ENCODE measurements around the gene ZMYND19.

DNA sequence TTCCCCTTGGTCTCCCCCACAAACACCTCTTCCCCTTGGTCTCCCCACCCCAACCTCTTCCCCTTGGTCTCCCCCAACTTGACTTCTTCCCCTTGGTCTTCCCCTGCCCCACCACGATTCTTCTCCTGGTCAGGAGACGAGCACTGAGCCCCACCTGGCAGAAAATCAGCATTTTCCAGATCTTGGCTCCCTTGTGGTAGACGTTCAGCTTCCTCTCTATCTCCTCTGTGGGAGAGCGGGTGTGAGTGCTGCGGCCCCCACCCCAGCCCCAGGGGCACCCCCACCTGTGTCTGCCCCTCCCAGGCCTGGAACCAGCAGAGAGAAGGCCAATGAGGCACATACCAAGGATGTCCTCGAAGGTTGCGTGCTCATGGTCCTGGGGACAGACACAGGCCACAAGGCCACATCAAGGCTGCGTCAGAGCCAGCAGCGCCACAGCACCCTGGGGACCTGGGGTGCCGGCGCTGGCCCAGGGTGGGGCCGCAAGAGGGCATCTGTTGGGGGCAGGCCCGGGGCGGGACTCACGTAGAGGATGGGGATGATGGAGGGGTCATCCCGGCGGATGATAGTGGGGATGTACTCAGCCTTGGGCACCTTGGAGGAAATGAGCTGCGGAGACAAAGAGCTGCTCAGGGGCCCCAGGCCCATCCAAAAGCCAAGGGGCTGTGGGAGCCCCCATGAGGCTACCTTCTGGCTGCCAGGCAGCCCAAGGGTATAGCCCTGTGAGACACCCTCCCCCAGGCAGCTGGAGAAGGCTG is 6.7 kb downstream of the NSMF start:
- PRO-cap, 2 experiments = no peak in any of the 2 experiments

DNA sequence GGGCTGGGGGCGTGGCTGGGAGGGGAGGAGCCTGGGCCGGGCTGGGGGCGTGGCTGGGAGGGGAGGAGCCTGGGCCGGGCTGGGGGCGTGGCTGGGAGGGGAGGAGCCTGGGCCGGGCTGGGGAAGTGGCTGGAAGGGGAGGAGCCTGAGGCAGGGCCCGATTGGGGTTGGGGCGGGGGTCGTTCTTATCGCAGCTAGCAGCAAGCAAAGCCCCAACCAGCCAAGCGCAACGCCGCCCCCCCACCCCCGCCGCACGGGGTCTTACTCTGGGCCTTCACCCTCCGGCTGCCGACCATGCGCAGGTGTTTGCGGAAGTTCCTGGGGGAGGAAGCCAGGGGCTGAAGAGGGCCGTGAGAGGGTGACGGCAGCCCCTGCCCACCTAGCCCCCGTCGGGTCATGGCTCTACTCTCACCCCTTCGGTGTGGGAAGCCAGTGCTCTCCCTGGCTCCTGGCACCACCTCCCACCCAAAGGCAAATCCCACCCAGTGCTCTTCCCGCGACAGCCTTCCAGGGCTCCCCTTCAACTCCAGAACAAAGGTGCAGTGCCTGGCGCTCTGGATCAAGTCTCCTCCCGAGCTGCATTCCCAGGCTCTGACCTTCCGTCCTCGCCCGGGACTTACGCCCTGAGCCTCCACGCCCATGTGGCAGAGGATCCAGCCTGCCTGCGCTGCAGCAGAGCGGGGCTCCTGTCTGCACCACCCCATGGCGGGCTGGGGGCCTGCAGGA is 4.8 kb downstream of the NSMF start:
- PRO-cap, 2 experiments = peak in 2 of 2 experiments; most common plus-strand start position 148 of the sequence (in 1); most common minus-strand start position 533 of the sequence (in 1)

DNA sequence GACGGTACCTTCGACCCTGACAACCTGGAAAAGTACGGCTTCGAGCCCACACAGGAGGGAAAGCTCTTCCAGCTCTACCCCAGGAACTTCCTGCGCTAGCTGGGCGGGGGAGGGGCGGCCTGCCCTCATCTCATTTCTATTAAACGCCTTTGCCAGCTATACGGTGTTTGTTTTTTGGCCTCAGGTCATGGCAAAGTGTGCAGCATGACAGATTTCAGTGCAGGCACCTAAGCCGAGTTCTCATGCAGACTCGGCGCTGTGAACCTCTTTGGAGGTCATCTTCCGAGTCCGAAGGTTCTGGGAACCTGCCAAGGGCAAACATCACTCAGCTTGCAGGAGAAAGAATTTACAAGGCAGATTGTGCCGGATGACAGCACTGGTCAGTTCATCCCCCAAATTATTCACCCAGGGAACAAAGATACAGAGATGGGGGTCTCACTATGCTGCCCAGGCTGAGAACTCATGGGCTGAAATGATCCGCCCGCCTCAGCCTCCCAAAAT is 768 bp downstream of the MRPL41 start:
- PRO-cap, 2 experiments = no peak in any of the 2 experiments

- PRO-cap, 2 experiments = no peak in any of the 2 experiments
Observed at GRCh38 chr9:137574243-137575431, 4.1 kb downstream of the DPH7 start.

DNA sequence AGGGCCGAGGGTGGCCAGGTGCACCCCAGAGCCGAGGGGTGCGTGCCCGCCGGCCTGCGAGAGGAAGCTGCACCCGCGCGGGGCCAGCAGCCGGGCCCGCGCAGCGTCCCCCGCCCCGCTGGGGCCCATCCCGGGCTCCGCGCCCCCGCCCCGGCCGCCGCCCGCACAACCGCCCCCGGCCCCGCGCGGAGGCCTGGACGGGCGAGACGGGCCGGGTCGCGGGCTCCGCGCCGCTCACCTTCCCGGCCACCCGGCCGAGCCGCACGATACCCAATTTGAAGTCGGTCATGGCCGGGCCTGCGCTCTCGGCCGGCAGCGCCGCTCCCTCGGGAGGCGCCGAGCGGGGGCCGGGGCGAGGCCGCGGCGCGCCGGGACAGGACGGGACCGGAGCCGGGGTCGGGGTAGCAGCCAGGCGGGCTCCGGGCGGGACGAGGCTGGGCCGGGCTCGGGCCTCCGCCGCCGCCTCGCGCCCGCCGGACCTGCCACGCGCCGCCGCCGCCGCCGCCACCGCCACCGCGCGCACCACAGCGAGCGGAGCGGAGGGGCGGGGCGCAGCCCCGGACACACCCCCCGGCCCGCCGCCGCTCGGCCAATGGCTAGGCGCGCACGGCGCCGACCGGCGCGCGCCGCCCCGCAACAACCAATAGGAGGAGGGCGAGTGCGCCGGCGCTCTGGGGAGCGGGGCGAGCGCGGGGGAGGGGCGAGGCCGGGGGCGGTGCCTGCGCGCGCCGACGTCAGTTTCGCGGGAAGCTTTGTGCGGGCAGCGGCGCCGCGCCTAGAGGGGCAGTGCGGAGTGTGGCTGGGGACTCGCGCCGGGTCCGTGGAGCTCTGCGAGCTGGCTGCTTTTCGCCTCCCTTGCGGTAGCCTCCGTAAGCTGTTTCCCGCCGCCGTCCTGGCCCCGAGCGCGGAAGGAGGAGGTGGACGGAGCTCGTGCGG is at the start of gene ZMYND19:
Gene ZMYND19 (minus strand): TSS at position 538 of the 936 bp plus-strand sequence.
- PRO-cap, 2 experiments = peak in 2 of 2 experiments; most common plus-strand start position 737 of the sequence (in 2); most common minus-strand start position 517 of the sequence (in 2)

- PRO-cap, 2 experiments = no peak in any of the 2 experiments
Observed at GRCh38 chr9:137654593-137654970, 35.8 kb downstream of the EHMT1 start.

GRCh38 chr9:137682260-137683052 is 63.7 kb downstream of the EHMT1 start:
- PRO-cap, 2 experiments = no peak in any of the 2 experiments

DNA sequence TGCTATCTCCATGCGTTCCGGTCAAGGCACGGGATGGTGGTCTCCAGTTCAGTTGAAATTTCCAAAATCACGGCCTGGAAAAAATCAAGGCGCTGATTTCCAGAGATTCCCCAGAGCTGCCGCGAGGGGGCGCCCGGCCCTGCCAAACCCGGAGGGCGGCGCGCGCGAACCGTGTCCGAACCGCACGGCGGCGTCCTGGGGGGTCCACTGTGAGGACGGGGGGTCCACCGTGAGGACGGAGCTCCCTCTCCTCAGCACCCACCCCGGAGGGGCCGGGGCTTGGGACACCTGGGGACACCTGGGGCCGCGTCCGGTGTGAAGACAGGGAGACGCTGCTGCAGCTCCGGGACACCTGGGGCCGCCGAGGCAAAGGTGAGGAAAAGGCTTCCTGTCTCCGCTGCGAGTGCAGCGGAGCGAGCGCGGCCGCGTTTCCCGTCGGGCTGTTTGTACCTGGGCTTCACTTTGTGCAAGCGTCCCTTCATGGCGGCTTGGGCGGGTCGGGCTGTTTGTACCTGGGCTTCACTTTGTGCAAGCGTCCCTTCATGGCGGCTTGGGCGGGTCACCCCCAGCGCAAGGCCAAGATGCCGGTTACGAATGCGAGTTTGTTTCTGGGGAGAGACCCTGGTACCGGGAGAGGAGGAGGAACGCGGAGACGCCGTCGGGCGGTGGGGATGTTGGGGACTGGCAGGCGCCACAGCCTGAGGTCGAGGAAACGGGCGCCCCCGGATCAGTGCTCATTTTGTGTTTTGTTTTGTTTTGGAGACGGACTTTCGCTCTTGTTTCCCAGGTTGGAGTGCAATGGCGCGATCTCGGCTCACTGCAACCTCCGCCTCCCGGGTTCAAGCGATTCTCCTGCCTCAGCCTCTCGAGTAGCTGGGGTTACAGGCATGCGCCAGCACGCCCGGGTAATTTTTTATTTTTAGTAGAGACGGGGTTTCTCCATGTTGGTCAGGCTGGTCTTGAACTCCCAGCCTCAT is 272.6 kb downstream of the CACNA1B start:
- PRO-cap, 2 experiments = no peak in any of the 2 experiments